Cardiac fibroblast (primary cell): ENCODE results near the genes CLDN10, DNAJC3 and HS6ST3.

DNA sequence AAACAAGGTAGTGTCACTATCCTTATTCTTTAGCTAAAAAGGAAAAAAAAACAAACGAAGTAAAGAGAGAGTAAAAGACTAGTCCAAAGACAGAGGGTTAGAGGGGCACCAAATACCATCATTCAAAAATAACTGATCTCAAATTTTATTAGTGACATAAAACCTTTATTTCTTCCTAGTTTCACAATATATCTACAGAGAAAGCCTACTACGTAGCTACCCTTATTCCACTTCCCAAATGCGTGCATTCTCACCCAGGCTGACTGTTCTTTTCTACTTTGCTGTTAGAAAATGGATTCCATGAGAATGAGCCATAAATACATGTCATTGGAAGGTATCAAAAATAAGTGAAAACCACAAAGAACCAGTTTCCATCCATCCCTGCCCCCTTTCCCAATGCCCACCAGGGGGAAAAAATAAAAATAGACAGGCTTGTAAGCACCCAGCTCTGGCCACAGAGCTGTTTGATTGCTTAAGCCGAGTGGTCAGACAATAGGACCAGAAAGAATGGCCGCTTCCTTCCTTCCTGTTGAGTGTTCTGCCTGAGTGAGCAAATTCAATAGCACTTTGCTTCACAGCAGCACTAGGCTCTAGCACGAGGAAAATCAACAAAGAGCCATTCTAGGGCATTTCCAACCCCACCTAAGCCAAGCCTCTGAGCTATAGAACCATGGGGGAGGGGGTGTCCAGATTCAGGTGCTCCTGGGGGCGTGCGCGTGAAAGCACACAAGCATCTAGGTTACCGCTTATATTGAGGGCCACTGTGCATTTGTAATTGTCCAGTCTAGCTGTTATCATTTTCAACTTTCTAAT, 64.6 kb downstream of the SPRY2 start:
- RRBS = no CpG with 5 or more reads among the region's 10 CpGs

DNA sequence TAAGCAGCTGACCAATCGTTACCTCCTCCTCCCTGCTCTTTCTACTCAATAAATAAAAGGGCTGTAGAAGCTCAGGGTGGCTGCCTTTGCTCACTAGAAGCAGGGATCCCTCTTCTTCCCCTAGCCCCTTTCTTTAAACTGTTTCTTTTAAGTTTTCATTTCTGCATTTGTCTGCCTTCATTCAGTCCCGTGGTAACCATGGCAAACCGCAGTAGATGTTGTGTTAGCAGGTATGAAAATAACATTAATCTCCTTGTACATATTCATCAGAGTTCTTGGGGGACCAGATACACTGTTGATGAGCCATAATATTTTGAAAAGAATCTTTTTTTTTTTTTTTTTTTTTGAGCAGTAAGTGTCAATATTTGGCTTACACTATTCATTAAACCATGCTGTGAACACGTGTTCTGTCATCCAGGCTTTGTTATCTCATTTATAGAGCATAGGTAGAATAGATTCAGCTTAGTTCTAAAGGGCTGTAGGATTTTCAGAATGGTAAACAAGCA, 59.3 kb upstream of the SPRY2 start:
- RRBS = no CpG with 5 or more reads among the region's 4 CpGs

- RRBS = no CpG with 5 or more reads among the region's 4 CpGs
Observed at GRCh38 chr13:80490067-80490266, 149.0 kb upstream of the SPRY2 start.

DNA sequence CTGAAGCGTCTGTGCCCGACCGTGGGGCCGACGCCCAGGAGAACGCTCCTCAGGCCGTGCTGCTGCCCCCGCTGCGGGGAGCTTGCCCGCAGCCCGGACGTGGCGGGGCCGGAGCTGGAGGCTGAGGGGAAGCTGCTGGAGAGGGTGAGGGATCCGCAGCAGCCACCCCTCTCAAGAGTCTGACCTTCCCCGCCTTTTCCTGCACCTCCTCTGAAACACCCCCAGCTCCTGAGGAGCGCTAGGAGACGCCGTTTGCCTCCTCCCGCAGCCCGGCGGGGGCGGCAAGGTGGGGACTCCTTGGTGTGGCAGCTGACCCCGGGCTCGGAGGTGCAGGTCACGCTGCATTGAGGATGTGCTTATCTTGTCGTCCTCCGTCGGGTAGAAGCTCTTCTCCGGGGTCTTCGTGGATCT, 314.0 kb upstream of the SPRY2 start:
- RRBS = 62% methylated on average over 10 of the region's 31 CpGs

GRCh38 chr13:81395199-81395685, 1054.3 kb upstream of the SPRY2 start:
- RRBS = no CpG with 5 or more reads among the region's 4 CpGs

DNA sequence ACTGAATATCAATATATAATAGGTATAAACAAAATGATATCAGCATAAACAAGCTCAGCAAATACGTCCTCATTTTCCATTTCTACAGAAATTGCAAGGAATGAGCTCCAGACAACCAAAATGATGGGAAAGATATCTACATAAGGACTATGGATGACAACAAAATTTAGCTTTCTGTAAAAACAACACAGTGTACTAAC, 1662.6 kb downstream of the SLITRK1 start:
- RRBS = no CpG with 5 or more reads among the region's 1 CpG

- RRBS = no CpG with 5 or more reads among the region's 1 CpG
Observed at GRCh38 chr13:87516764-87517104, 154.4 kb upstream of the SLITRK5 start.

DNA sequence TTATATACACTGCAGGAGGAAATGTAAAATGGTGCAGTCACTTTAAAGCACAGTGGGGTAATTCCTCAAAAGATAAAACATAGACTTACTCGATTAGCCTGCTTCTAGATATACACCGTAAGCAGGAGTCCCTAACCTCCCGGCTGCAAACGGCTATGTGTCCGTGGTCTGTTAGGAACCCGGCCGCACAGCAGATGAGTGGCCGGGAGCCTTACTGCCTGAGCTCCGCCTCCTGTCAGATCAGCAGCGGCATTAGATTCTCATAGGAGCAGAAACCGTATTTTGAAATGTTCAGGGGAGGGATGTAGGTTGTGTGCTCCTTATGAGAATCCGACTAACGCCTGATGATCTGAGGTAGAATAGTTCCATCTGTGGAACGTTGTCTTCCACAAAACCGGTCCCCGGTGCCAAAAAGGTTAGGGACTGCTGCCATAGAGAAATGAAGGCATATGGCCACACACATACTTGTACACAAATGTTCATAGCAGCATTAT, 1491.9 kb downstream of the SLITRK5 start:
- RRBS = 89% methylated on average over 3 of the region's 16 CpGs

GRCh38 chr13:91155336-91156113, 242.9 kb upstream of the GPC5 start:
- RRBS = no CpG with 5 or more reads among the region's 7 CpGs

DNA sequence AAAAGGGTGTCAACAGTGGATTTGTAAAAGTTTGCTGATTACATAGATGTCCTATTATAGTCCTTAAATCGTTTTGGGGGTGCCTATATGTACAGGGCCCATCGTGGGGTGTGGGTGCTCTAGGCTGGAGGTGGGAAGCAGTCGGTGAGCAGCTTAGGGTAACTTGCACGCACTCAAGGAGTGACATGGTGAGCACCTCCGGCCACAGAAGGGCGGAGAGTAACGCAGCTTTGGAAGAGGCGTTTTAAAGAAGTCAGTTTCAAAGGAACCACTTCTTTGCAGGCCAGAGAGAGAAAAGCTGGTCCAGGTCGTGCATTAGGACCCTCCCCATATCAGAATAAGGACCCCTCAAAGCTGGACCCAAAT, 363 bp downstream of the TGDS start:
- RRBS = no CpG with 5 or more reads among the region's 9 CpGs

GRCh38 chr13:95115417-95116212, 185.6 kb downstream of the ABCC4 start:
- RRBS = no CpG with 5 or more reads among the region's 17 CpGs

DNA sequence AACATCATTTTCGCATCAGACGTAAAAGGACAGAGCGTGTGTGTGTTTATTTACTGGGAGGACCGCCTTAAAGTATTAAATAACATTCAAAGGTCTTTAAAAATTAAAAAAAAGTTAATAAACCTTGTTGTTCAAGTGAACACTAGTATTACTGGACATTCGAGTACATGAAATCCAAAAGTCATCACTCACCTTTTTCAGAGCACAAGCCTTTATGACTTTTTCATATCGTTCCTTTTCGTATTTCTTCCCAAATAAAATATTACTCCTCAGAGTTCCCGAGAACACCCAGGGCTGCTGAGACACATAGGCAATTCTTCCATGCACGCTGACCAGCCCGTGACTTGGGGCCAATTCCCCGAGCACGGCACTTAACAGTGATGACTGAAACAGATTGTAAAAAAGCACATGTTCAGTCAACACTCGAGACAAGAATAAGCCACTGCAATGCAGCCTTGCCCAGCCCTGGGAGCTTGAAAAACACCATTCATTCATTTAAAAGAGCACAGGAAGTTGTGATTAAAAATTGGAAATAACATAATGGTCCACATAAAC, 114.7 kb downstream of the ABCC4 start:
- RRBS = no CpG with 5 or more reads among the region's 13 CpGs

GRCh38 chr13:95301998-95302389, 743 bp upstream of the ABCC4 start:
- RRBS = no CpG with 5 or more reads among the region's 12 CpGs

- RRBS = no CpG with 5 or more reads among the region's 13 CpGs
Observed at GRCh38 chr13:95478507-95479040, 73.9 kb upstream of the CLDN10 start.

- RRBS = 2% methylated on average over 34 of the region's 76 CpGs
Observed at GRCh38 chr13:95551982-95553107, at the start of gene CLDN10. TSS of gene CLDN10 (plus strand) at chr13:95552720.

DNA sequence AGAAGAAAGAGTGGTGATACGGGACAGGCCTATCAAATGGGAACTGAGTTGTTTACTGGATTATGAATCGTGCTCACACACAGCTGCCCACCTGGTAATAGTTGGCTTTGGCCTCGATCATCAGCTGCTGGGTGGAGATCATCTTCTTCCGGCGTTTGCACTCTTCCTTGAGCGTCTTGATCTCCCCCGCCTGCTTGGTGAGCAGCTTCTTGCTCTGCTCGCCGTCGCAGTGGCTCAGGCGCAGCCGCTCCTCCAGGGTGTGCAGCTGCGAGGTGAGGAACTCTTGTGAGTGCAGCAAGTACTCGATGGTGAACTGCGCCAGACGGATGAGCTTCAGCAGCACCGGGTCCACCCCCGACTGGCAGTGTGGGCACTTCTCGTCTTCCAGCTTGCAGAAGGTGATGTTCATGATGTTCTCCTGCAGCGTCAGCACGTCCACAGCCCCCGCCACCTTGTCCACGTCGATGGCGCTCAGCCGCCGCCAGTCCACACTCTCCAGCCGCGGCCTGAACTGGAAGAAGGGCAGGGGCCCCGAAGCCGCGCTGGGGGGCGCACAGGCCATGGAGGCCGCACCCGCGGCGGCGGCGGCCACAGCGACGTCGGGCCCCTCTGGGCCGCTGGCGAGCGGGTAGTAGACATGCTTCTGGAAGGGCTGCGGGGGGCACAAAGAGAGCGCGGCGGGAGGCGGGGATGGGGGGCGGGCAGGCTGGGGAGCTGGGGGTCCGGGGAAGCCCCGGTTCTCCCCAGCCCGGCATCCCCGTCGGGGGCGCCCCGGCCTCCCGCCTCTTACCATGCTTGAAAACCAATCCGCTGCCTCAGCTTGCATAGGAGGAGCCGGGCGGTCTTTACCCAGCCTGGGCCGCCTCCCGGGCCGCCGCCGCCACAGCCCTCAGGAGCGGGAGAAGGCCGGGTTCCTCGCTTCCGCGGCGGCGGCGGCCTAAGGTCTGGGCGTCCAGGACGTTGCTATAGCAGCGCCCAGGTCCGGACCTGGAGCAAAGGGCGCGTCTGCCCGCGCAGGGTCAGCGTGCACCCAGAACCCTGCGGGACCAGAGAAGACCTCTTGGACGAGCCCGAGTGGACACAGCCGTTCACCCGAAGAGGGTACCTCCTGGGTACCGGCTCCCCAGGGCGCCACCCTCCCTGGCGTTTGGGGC, 2.9 kb downstream of the DZIP1 start:
- RRBS = 2% methylated on average over 20 of the region's 92 CpGs

DNA sequence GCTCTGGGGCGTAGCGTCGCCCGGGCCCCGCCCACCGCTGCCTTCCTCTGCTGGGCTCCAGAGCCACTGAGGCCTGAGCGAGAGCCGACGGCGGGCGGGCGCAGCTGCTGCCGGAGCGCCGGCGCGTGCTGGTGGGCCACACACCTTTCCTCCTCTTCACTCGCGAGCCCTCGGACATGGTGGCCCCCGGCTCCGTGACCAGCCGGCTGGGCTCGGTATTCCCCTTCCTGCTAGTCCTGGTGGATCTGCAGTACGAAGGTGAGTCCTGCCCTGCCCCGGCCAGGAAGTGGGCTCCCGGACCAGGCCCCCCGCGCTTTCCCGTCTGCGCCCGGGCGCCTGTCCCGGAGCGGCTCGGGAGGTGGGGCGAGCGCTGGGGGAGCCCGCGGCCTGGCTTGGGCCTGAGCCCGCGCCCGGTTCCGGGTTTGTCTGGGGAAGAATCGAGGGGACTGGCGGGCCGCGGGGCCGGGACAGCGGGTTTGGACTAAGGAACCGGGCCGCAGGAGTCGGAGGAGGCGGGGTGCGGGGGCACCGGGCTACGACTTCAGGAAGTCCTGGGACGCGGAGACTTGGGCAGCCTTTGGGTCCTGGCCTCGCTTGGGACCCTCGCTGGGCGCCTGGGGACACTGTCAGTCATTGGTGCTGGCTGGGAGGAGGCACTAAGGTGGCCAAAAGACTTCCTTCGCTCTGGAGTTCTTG, at the start of gene DNAJC3:
Gene DNAJC3 (plus strand): TSS at position 60 of the 696 bp plus-strand sequence.
- RRBS = 1% methylated on average over 43 of the region's 63 CpGs

DNA sequence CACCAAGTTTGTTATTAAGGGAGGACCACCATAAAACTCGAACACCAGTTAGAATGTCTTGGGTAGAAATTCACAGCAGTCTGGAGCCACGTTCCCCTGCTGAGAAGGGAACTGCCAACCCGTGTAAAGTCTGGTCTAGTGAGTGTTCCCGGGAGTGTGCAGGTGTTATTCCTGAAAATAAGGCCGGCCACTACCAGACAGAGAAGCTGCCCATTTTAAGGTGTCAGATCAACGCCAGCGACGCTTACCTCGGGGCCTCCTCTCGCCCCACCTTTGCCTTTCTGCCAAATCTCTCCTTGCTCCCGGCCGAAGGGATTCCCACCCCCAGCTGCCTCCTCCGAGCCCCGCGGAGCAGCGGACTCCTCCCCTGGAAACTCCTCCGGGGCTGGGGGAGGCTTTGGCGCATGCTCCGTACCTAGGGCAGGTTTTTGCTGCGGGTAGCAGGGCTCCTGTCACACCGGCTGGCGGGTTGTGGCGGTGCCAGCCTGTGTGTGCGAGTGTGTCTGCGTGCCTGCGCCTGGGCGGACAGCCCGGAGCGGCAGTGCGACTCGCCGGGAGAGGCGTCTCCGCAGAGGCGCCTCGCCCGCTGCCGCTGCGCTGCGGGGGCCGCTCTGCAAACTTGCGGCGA, at the start of gene HS6ST3:
Gene HS6ST3 (plus strand): TSS at position 455 of the 628 bp plus-strand sequence.
- RRBS = 2% methylated on average over 15 of the region's 43 CpGs

DNA sequence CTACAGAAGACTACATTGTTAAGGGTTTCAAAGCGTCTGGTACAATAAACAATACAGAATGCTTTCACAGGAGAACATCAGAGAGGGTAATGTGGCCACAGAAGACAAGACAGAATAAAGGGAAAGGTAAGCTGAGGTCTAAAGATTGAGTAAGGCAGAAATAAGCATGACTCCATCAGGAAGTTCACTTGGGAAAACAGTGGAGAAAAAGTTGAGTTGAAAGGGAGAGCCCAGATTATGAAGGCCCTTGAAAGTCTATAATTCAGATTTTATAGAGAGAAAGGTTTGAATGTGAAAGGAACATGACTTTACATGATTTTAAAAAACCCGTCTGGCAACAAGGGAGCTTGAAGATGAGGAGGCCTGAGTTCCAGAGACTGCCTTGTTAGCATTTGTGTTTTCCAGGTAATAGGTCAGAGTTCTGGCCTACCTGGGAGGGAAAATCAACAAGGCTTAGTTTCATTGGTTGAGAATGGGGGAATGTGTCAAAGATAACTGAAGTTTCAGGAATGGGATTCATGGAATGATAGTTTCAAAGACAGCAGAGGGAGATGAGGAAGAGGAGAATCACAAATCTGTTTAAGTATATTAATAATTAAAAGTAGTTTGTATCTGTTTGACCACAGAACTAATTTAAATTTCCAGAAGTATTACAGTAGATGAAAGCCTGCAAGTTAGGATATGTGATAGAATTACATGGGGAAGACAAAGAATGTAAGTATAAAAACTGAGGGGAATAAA, 1.7 kb upstream of the MBNL2 start:
- RRBS = no CpG with 5 or more reads among the region's 2 CpGs